Parietal lobe (tissue), 2 donors: Measurements from ENCODE around the genes SASS6 and GPR88.

- RAMPAGE, long total RNA = no peak
Measured at GRCh38 chr1:97277704-97278457, 556.3 kb downstream of the PTBP2 start.

GRCh38 chr1:97554862-97555400 is 365.9 kb downstream of the DPYD start:
- RAMPAGE, long total RNA = no peak

DNA sequence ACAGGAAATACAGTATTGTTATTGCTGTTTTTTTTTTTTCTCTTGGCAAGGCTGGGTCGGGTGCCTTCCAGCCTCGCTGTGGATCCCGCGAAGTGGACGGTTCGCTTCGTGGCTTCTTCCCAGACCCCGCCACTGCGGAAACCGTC is 388 bp upstream of the SNX7 start:
- RAMPAGE, long total RNA = no peak

DNA sequence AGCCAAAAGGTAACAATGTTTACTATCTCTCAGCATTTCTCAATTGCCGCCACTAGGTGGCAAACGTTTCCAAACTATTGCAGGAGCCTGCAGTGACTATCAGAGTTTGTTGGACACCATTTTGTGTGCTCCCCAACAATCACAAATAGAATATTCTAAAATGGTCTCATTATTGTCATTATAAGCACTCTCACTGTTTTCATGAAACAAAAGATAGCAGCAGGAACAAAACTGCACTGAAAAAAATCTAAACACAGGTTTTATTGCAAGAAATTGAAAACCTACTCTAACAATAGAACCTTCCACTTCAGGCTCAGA is 83.9 kb upstream of the PLPPR4 start:
- RAMPAGE, long total RNA = no peak

GRCh38 chr1:99685489-99686227 is 39.7 kb downstream of the PALMD start:
- RAMPAGE, long total RNA = no peak

DNA sequence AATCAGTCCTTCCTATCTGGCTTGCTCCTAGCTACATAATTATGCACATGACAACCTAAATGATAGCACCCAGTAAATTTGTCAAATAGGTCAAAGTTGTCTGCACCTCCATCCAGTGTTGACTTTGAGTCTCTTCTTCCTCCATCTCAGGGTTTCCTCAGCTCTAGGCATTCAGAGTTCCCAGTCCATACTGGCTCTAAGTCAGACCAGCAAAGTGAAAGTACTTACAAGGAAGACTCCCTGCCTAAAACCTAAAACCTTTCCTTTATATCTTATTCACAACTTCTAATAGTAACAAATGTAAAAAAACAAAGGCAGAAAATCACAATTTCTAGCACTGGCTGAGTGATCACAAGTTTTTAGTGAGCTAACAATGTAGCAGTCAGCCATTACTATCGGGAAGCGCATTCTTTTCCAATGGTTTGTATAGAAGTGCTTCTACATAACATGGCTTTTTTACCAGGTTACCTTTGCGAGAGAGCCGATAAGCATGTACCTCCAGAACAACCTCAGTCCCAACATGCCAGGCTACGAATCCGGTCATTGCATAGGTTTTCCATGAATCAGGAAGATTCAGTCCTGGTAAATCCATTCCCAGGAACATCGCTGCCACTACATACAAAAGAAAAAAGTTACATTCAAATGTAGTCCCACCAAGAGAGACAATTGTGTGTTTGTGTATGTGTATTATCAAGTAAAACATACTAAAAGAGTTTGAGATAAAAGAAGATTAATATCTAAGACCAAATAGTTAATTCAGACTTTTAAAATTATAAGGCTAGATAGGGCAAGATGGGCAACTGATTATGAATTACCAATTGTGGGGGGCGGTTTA is 55.9 kb downstream of the FRRS1 start:
- RAMPAGE, long total RNA = no peak

DNA sequence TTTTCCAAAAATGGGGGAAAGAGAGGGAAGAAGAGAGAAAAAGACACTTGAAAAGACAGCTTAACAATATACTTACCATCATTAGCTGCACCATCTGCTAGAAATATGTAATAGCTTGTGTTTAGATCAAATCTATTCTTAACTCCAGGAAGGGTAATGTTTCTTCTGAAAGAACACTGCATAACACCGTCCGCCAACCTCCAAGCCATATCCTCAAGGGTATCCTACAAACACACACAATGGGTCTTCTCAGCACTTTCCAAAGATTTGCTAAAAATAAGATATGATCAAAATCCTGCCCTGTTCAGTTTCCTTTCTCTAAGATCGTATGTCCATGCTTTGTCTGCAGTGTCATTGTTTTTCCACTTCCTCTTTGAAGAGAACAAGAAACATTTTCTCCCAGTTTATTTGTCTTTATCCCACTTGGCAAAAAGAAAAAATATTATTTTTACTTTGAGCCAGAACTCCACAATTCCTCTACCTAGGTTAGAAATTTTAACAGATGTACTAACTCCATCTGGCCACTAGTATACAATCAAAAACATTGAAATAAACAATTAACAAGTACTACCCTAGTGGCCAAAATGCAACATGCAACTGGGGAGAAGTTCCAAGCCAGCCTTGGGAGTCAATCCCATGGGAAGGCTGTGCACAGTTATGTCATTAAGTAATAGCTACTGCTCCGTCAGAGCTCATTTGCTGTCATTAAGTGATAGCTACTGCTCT is 37.9 kb downstream of the FRRS1 start:
- RAMPAGE, long total RNA = no peak

- RAMPAGE, long total RNA = no peak
Measured at GRCh38 chr1:99808470-99809197, 41.5 kb upstream of the AGL start.

DNA sequence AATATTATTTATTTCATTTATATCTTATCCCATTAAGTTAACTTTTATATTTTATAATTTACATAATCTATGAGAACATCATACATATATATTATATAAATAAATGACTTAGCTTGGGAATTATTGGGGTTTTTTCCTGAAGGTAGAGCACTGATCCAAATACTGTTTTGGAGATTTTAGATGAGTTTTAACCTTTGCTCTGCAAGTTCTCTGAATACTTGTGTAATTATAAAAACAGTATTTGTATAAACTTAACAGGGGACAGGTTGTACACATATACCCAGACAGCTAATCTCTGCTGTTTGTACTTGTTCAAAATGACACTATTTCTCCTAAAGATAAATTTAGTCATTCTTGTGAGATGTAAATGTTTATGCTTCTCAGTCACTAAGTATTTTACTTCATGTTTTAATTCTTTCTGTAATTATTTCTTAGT is 8.7 kb downstream of the AGL start:
- RAMPAGE, long total RNA = no peak

GRCh38 chr1:100028686-100029330 is 9.1 kb upstream of the MFSD14A start:
- RAMPAGE, long total RNA = no peak

- RAMPAGE, long total RNA = no peak
Measured at GRCh38 chr1:100083865-100084832, 46.3 kb downstream of the MFSD14A start.

DNA sequence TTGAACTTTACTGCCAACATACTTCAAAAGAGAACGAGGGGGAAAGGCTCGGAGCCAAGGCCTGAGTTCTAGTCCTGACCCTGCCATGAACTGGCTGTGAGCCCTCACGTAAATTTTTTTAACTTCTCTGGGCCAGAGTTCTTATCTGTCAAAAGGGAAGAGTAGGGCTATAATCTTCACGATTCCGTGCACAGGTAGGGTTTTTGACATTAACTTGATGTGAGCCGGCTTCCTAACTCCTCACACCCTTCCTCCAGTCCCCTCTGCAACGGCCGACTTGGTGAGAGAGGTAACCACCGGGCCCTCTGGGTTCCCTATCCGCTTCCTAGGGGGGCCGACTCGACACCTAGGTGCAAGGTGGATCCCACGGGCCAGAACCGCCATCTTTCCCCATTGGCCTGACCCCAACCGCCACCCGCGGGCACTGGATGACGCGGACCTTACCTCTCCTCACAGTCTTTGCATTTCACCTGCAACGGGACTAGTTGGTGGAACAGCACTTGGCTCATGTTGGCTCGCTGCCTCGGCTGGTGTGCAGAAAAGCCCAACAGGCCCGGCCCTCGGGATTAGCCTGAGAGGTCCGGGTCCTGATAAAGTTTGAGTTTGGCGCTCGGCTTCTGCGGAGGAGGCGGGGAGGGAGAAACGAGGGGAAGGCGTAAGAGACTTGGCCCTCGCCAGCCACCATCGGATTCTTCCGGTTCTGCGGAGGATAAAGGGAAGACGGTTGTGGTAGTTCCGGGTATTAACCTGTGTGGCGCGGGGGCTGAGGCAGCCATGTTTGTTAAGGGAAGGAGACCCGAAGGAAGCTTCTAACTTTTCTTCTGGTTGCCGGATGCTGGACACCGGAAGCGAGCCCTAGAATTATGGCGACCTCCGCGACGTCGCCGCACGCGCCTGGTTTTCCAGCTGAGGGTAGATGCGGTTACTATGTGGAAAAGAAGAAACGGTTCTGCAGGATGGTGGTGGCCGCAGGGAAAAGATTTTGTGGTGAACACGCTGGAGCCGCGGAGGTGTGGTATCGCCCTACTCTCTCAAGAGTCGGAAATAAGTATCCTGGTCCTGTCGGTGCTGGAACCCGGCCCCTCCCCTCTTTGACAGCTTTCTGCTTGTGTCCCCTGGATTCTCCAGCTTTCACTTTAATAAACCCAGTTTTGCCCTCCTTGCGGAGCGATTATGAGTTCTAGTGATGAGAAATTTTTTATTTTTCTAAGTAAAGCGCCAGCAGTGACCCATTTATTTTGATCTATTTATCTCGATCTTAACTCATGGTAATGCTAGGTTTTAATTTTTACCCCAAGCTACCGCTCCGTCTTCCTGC is at the start of gene SASS6:
TSS of gene SASS6 (minus strand) at position 625 of the 1,318 bp plus-strand sequence.
- RAMPAGE, long total RNA = no peak

DNA sequence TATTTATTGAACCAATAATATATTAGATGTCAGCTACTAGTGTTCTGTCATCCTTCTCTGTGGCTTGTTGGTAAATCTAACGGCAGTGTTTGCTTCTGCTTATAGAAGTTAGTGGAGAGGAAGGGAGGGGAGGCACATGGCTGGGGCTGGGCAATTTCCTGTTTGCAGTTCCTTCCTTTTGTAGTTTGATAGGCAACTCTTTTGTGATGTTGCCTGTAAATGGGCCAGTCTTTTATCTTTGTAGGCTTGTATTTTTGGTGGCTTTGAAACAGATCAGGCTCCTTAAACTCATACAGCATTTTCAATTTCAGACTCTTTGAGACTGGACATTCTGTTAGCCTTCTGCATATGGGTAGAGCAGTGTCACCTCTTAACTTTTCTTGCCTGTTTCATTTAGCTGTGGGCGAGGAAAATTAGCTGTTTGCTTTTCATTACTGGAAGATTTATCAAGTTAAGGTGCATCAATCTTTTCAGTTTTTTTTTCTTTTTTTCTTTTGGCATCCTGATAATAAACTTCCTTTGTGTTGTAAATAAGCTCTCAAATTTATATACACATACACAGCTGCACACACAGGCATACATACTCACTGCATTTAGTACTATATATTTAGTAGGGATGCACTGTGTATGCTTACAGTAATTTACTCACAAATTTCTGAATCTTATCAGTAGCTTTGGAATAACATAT is 48.2 kb downstream of the CDC14A start:
- RAMPAGE, long total RNA = no peak

DNA sequence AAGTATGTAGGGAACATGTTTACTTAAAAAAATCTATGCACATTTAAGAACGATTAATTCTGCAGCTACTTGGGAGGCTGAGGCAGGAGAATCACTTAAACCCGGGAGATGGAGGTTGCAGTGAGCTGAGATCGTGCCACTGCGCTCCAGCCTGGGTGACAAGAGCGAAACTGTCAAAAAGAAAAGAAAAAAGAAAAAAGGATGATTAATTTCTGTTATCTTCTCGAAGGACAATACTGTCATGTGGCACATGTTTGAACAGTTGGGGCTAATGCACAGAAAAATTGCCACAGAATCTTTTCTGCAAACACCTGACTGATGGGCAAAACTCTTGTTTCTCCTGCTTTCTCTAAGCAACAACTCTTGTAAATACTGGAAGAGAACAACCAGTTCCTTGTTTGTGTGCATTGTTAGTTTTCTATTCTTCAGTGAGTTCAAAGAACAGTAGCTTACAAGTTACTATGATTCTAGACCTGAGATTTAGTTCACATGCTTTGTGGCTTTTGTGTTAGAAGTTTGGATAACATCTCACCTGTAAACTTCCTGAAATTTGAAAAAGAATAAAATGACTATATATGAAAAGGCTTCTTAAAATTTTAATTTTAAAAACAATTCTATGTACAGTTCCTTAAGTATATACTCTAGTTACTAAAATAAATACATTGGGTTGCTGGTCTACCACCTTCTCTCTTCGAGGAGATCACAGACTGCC is 60.7 kb downstream of the CDC14A start:
- RAMPAGE, long total RNA = no peak

GRCh38 chr1:100441600-100442192 is 89.4 kb downstream of the CDC14A start:
- RAMPAGE, long total RNA = no peak

GRCh38 chr1:100445552-100446263 is 92.2 kb upstream of the GPR88 start:
- RAMPAGE, long total RNA = no peak

GRCh38 chr1:100537987-100538588 is at the start of gene GPR88:
Gene GPR88 (plus strand): TSS chr1:100538139.
- RAMPAGE, long total RNA = no peak

- RAMPAGE, long total RNA = no peak
Measured at GRCh38 chr1:100628777-100629166, 90.8 kb upstream of the VCAM1 start.

DNA sequence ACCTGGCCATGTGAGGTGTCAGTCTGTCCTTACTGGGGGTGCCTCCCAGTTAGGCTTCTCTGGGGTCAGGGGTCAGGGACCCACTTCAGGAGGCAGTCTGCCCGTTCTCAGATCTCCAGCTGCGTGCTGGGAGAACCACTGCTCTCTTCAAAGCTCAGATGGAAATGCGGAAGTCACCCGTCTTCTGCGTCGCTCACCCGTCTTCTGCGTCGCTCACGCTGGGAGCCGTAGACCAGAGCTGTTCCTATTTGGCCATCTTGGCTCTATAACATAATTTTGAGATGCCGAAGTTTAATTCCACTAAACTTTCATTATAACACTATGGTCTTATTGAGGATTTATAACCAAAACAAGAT is 37.3 kb upstream of the VCAM1 start:
- RAMPAGE, long total RNA = no peak

DNA sequence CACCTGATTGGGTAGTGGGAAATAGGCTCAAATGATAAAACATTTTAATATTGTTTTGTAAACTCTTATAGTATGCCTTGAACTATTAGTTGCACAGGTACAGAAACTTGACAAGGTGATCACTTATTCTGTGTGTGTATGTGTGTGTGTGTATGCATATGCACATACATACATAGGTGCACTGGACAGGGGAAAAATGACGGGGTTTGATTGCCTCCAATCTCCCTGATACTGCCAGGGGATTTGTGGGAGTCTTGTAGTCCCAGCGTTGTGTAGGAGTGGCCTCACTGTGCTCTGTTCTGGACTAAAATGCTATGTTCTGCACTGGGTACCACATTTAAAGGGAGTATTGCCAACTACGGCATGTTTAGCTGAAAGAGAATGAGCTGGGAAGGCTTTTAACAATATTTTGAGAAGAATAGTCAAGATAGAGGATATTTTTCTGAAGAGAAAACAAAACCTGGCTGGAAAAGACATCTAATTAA is 4.1 kb downstream of the VCAM1 start:
- RAMPAGE, long total RNA = no peak